ENCODE measurements around a stretch of chr14.

DNA sequence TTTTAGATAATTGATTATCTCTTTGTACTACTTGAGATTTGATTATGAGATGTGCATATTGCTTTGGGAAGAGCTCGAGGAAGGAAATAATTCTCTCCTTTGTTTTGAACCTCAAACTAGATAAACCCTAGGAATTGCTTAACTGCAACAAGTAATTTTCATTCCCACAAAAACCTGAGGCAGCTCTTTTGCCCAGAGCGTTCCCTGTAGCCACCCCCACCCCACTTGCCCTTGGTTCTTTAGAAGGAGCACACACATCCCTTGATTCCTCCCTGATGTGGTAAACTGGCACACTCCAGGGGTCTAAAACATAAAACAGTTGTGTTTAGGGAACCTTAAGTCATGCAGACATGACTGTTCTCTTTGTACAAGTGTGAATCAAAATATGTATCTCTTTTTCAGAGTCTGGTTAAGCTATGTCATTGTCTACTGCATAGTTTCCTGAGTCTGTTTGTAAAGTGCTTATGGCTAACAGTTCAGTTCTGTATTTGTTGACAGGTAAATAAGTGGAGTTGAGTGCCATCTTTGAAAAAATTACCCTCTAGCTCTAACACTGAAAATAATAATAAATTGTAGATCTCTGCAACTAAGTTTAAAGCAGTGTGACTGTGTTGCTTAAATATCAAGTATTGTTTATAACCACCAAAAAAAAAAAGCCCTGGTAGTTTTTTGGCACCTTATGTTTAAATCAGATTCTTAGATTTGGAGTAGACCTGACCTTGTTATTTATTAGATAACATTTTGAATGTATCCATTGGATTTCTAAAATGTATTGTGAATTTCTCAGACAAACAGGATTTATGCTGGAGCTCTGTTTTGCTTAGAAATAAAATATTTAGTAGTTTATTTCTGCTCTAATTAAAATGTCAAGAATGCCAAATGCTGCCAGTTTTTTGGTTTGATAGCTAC, 14.1 kb downstream of the MAPK1IP1L start:
- PRO-cap, 6 experiments = no peak in any of the 6 experiments
- RAMPAGE, long total RNA, 2 experiments = no peak in any of the 2 experiments
- RRBS = no CpG with 5 or more reads among the region's 2 CpGs

DNA sequence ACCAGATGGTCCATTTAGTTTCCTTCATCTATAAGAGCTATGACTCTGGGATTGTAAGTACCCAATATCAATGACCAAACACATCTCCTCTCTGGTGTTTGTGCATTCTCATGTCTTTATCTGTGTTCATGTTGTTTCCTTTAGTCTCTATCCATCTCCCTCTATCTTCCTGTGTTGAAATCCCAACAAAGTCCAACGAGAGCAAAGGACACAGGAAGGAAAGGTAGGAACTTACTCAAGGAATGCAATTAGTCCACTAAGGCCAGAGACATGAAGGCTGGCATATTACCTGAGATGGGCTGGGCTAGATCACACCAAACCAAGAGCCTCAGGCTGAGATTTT, 14.4 kb upstream of the LGALS3 start:
- PRO-cap, 6 experiments = no peak in any of the 6 experiments
- RAMPAGE, long total RNA, 2 experiments = no peak in any of the 2 experiments
- RRBS = no CpG with 5 or more reads among the region's 1 CpG

- PRO-cap, 6 experiments = no peak in any of the 6 experiments
- RAMPAGE, long total RNA, 2 experiments = no peak in any of the 2 experiments
- RRBS = no CpG with 5 or more reads among the region's 1 CpG
These were observed 6.9 kb upstream of the LGALS3 start for GRCh38 chr14:55122233-55122505.

GRCh38 chr14:55137326-55137928, 8.4 kb downstream of the LGALS3 start:
- PRO-cap, 6 experiments = peak in 4 of 6 experiments; most common plus-strand start chr14:55137666 (in 2); most common minus-strand start chr14:55137522 (in 4)
- RAMPAGE, long total RNA, 2 experiments = no peak in any of the 2 experiments
- RRBS = no CpG with 5 or more reads among the region's 10 CpGs

GRCh38 chr14:55349414-55349997, 62.1 kb downstream of the ATG14 start:
- PRO-cap, 6 experiments = no peak in any of the 6 experiments
- RAMPAGE, long total RNA, 2 experiments = no peak in any of the 2 experiments
- RRBS = no CpG with 5 or more reads among the region's 13 CpGs

- PRO-cap, 6 experiments = no peak in any of the 6 experiments
- RAMPAGE, long total RNA, 2 experiments = no peak in any of the 2 experiments
- RRBS = no CpG with 5 or more reads among the region's 6 CpGs
These were observed 59.5 kb downstream of the ATG14 start for GRCh38 chr14:55352078-55352501.

DNA sequence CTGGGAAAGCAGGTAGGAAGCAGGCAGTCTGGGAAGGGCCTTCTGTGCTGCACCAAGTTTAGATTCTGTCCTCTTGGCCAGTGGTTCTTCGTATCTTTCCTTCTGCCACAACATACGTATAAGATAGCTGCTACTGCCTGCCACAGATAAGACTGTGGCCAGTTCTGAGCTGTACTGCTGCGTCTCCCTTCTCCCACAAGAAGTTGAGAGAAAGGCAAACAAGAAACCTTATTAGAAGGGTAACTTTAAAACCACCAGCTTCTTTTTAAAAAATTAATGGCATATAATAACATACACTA, 27.8 kb downstream of the ATG14 start:
- PRO-cap, 6 experiments = peak in 1 of 6 experiments; most common plus-strand start position 149 of the sequence (in 1); most common minus-strand start position 67 of the sequence (in 1)
- RAMPAGE, long total RNA, 2 experiments = no peak in any of the 2 experiments
- RRBS = no CpG with 5 or more reads among the region's 3 CpGs

DNA sequence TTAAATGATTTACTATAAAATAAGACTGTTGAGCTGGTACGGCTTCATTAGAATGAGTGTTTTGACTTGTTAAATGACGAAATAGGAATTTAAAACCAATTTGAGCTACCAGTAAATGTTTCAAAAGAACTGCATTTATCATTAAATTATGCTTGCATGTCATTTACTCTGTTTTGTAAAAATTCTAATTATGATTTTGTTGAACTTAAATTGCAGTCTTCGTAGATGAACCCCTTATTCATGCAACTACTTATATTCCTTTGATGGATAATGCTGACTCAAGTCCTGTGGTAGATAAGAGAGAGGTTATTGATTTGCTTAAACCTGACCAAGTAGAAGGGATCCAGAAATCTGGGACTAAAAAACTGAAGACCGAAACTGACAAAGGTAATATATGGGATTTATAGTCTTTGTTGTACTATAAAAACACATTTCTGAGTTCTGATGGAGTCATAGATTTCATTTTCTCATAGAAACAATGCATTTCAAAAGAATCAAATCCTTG, 37.8 kb downstream of the KTN1 start:
- PRO-cap, 6 experiments = no peak in any of the 6 experiments
- RAMPAGE, long total RNA, 2 experiments = start-site peak on the plus strand in 1 of 2 experiments, centred at position 275 of the sequence, 83 reads per replicate
- RRBS = no CpG with 5 or more reads among the region's 4 CpGs

- PRO-cap, 6 experiments = no peak in any of the 6 experiments
- RAMPAGE, long total RNA, 2 experiments = no peak in any of the 2 experiments
- RRBS = no CpG with 5 or more reads among the region's 2 CpGs
These were observed 81.4 kb downstream of the KTN1 start for GRCh38 chr14:55661404-55661813.

- PRO-cap, 6 experiments = no peak in any of the 6 experiments
- RAMPAGE, long total RNA, 2 experiments = no peak in any of the 2 experiments
- RRBS = no CpG with 5 or more reads among the region's 1 CpG
These were observed 86.9 kb downstream of the KTN1 start for GRCh38 chr14:55666856-55667438.

GRCh38 chr14:55697856-55698327, 117.9 kb downstream of the KTN1 start:
- PRO-cap, 6 experiments = no peak in any of the 6 experiments
- RAMPAGE, long total RNA, 2 experiments = no peak in any of the 2 experiments
- RRBS = no CpG with 5 or more reads among the region's 5 CpGs

GRCh38 chr14:55803063-55803528, 223.1 kb downstream of the KTN1 start:
- PRO-cap, 6 experiments = no peak in any of the 6 experiments
- RAMPAGE, long total RNA, 2 experiments = no peak in any of the 2 experiments
- RRBS = no CpG with 5 or more reads among the region's 1 CpG

DNA sequence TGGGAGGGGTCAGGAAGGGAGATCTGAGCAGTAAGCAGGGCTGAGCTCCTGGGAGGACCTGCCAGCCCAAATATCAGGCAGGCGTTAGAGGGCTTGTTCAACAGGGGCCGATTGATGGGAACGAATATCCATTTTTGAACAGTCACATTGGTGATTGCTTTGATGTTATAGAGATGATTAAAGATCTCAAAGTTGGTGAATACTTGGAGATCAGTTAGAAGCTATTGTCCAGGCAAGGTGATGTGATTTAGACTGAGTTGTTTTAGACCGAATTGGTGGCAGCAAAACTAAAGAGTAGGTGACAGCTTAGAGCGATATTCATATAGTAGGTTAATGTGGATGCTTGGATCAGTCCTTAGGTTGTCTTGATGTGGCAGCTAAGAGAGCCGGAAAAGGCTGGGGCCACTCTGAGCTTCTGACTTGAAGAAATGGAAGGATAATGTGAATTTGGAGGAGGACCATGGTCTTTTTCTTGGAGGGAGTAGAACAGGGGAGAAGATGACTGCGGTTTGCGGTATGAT, 85.9 kb downstream of the PELI2 start:
- PRO-cap, 6 experiments = no peak in any of the 6 experiments
- RAMPAGE, long total RNA, 2 experiments = no peak in any of the 2 experiments
- RRBS = no CpG with 5 or more reads among the region's 8 CpGs

- PRO-cap, 6 experiments = no peak in any of the 6 experiments
- RAMPAGE, long total RNA, 2 experiments = no peak in any of the 2 experiments
- RRBS = no CpG with 5 or more reads among the region's 5 CpGs
These were observed 58.0 kb downstream of the TMEM260 start for GRCh38 chr14:56637394-56638112.

DNA sequence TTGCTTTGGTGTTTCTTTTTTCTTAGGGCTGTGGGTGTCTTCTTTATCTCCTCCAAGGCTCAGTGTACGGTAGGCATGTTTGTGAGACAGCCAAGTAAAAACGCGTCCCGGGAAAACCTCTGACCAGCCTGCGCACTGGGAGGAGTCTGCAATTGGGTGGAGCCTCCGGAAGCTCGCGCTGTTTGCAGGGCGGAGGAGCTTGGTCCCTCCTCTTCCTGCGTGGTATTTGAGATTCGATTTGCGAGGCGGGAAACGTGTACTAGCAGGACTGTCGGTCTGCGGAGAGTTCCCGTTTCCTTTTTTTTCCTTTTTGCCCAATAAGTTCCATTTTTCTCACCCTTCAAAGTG, 182.0 kb upstream of the OTX2 start:
- PRO-cap, 6 experiments = no peak in any of the 6 experiments
- RAMPAGE, long total RNA, 2 experiments = no peak in any of the 2 experiments
- RRBS = 94% methylated on average over 3 of the region's 17 CpGs

DNA sequence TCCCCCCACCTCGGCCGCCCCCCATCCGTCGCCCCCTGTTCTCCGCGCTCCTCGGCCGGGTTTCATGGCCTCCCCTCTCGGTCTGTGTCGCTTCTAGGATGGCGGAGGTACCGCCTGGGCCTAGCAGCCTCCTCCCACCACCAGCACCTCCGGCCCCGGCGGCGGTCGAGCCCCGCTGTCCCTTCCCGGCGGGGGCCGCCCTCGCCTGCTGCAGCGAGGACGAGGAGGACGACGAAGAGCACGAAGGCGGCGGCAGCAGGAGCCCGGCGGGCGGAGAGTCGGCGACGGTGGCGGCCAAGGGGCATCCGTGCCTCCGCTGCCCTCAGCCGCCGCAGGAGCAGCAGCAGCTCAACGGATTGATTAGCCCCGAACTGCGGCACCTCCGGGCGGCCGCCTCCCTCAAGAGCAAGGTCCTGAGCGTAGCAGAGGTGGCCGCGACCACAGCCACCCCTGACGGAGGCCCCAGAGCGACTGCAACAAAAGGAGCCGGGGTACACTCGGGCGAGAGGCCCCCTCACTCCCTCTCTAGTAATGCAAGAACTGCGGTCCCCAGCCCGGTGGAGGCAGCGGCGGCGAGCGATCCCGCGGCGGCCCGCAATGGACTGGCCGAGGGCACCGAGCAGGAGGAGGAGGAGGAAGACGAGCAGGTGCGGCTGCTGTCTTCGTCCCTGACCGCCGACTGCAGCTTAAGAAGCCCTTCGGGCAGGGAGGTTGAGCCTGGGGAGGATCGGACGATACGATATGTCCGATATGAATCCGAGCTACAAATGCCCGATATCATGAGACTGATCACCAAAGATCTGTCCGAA, 678 bp downstream of the NAA30 start:
- PRO-cap, 6 experiments = peak in 1 of 6 experiments; most common minus-strand start position 681 of the sequence (in 1)
- RAMPAGE, long total RNA, 2 experiments = no peak in any of the 2 experiments
- RRBS = 1% methylated on average over 28 of the region's 79 CpGs

GRCh38 chr14:57409248-57410670, 19.4 kb downstream of the NAA30 start:
- PRO-cap, 6 experiments = no peak in any of the 6 experiments
- RAMPAGE, long total RNA, 2 experiments = no peak in any of the 2 experiments
- RRBS = no CpG with 5 or more reads among the region's 12 CpGs

DNA sequence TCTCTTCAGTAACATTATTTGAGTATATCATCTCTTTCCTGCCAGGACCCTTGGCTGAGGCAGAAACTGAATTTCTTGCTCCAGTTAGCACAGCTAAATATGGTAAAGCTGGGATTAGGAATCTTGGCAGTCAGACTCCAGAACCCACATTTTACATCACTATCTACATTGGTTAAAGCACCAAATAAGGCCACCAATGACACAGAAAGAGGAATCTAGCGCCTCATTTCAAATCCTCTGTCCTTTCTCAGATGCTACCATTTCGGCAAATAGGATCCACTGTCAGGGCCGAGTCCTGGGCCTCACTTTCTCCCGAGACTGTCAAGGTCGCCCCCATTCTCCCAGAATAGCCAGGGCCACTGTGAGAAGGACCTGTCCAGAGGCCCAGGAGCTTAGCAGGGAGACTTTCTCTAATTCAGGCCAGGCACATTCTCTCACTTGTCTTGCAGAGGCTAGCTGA, 122.1 kb upstream of the SLC35F4 start:
- PRO-cap, 6 experiments = no peak in any of the 6 experiments
- RAMPAGE, long total RNA, 2 experiments = no peak in any of the 2 experiments
- RRBS = no CpG with 5 or more reads among the region's 5 CpGs

DNA sequence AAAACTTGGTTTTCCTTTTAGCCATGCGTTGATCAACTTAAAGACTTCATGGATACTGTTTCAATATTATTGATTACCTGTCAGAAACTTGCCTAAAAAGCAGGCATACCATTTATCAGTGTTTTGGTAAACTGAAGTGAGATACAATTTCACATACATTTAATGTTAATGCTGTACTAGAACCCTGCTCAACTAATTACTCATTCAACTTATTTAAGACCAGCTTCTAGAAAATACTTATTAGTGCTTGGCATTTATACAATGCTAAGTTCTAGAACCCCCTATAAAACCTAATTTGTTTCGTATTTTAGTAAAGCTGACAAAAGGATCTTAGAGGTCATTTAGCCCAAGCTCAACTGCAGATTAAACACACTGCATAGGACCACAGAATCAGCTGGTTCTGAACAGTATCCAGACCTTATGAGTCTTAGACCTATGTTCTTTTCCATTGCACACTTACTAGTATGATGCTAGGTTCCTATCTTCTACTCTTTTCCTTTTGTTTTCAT, 19.8 kb downstream of the PSMA3 start:
- PRO-cap, 6 experiments = no peak in any of the 6 experiments
- RAMPAGE, long total RNA, 2 experiments = no peak in any of the 2 experiments
- RRBS = no CpG with 5 or more reads among the region's 2 CpGs

DNA sequence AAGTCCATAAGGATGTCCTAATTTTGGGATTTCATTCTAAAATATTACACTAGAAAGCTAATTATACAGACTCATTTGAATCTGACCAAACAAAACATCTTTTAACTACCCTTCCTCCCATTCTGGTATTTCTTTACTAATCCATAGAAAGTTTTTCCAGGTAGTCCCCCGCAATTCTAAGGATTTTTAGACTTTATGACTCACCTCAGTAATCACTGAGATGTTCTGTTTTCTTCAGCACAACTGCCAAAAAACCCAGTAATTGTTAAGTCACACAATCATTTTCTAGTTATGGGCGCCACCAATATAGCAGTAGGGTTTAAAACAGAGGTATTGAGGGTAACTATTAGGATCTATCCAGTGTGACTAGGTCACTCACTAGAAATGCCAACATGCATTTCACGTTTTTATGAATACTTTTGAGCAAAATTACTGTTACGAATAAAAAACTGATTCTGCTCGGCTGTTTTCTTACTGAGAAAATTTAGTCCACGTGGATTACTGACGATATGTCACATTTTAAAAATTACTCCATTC, 1.6 kb upstream of the ARID4A start:
- PRO-cap, 6 experiments = no peak in any of the 6 experiments
- RAMPAGE, long total RNA, 2 experiments = no peak in any of the 2 experiments
- RRBS = no CpG with 5 or more reads among the region's 7 CpGs

All from heart left ventricle (tissue), 7 donors.